Bronchus fibroblast of lung (primary cell): ENCODE results near the gene CANT1.

DNA sequence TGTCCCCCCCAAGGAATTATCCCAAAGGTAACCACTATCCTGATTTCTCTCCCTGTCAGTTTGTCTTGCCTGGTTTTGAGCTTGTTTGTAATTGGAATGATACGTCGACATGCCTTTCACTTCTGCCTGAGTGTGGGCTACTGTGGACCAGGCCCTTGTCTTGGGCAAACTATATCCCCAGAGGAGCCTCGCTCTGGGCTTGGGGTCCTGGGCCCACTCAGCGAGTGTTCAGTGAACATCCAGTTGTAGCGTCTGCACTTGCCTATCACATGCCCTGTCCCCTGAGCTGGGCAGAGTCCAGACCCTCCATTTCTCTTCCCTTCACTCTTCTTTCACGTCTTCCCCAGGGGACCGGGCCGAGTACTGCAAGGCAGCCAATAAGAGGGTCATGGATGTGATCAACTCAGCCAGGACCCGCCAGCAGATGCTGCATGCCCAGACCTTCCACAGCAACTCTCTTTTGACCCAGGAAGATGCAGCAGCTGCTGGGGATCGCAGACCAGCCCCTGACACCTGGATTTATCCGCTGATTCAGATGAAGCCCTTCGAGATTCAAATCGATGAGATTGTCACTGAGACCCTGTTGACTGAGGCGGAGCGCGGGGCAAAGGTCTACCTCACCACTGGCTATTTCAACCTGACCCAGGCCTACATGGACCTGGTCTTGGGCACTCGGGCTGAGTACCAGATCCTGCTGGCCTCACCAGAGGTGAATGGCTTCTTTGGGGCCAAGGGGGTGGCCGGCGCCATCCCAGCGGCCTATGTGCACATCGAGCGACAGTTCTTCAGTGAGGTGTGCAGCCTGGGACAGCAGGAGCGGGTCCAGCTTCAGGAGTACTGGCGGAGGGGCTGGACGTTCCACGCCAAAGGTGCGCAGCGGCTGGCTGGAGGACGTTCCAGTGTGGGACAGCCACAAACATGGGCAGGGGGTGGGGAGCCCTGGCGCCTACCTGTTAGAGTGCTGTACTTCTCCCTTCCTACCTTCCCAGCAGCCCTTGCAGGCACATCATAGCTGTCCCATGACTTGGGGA is 25.1 kb downstream of the PGS1 start:
- RAMPAGE, long total RNA, result no peak

GRCh38 chr17:78563590-78563882 is 13.7 kb downstream of the DNAH17 start:
- RAMPAGE, long total RNA, result no peak

- RAMPAGE, long total RNA, result no peak
Measured at GRCh38 chr17:78596772-78597238, 19.6 kb upstream of the DNAH17 start.

- RAMPAGE, long total RNA, result no peak
Measured at GRCh38 chr17:78613285-78613736, 36.1 kb upstream of the DNAH17 start.

- RAMPAGE, long total RNA, result no peak
Measured at GRCh38 chr17:78646668-78647602, 69.7 kb upstream of the DNAH17 start.

DNA sequence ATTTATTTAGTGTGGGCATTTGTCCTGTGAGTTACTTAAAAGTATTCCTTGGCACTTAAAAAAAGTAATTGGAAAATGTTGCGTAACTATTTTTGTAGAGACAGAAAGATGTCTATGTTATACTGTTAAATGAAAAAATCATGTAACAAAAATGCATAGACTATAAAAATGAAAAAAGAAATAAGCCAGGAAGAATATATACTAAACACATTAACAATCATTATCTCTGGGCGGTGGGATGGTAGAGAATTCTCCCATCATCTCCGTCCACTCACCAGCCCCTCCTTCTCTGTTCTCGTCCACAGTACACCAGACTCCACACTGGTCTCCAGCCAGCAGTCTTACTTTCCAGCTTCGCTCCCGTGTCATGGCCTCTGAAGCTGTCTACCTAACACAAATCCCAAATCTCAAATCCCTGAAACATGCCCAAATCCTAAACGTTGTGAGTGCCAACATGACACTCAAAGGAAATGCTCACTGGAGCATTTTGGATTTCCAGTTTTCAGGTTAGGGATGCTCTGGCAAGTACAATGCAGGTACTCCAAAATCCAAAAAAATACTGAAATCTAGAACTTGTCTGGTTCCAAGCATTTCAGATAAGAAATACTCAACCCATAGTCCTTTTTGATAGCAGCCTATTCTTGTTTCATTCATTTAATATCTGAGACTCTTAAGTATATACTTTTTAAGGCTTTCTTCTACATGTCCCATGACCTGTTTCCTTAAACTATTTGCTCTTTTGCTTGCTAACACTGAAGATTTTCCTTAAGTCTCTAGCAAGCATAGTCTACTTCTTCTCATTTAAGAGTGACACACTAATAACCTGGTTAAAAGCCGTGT is 38.8 kb downstream of the CYTH1 start:
- RAMPAGE, long total RNA, result no peak

DNA sequence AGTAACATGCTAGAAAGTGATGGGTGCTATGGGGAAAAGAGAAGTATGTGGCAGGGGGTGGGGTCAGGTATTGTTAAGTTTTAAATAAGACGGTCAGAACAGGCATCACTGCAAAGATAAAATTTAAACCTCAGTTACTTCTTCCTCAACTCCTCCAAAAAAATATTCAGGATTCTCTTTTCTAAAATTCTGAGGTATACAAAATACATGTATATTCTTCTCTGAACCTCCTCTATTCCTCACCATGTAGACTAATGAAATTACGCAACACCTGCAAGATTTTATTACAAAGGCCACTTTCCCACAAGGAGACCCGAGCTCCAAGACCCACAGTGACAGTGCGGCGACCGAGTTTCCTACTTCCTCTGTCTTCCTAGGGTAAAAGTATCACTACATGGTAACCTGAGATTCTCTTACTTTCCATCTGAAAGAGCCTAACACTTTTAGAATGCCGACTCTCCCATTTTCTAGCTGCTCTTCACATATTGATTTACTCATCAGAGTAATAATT is 35.9 kb downstream of the CYTH1 start:
- RAMPAGE, long total RNA, result no peak

DNA sequence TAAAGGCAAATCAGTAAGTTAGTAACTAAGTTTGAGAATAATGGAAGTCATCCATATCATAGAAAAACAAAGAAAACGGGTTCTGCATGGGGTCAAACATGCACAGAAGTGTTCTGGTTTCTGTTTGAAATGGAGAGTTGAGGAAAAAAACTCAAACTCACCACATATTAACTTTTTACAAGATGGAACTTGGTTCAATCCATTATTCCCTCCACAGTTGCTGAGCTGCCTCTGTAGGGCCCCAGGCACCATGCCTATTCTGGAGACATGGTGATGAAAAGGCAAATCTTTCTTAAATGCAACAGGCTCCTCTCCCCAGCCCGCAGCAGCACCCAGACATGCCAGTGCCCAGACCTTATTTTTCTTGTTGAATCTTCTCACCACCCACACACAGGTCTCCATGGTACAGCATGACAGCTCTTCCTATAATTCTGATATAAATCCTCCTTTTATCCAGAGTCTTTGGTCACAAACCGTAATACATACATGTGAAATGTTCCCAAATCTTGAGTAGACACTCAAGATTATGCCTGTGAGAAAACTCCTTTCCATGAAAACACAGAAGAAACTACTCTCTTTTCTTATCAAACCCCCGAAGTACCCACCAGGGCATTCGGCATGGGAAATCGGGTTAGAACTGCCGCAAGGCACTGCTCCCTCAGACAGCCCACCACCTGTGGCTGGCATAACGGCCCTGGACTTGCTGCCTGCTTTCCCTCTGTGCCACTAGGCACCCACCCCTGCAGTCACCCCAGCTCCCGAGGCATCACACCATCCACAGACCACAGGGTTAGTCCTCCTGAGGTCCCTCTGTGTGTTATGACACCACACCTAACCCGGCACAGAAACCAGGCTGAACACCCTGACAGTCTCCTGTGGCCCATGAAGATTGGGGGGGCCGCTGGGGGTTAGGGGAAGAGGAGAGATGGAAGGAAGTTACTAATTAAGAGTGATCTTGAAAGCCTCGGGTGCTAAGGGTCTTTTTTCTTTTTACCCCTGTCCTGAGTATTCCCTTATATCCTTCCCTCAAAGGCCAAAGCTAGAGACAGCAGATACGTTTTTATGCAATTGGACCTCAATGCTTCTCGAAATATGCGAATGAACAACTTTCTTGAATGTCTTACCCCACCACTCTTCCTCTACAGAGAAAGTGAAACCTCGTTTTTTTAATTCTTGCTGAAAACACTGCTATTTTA is 7.3 kb downstream of the CYTH1 start:
- RAMPAGE, long total RNA, result no peak

DNA sequence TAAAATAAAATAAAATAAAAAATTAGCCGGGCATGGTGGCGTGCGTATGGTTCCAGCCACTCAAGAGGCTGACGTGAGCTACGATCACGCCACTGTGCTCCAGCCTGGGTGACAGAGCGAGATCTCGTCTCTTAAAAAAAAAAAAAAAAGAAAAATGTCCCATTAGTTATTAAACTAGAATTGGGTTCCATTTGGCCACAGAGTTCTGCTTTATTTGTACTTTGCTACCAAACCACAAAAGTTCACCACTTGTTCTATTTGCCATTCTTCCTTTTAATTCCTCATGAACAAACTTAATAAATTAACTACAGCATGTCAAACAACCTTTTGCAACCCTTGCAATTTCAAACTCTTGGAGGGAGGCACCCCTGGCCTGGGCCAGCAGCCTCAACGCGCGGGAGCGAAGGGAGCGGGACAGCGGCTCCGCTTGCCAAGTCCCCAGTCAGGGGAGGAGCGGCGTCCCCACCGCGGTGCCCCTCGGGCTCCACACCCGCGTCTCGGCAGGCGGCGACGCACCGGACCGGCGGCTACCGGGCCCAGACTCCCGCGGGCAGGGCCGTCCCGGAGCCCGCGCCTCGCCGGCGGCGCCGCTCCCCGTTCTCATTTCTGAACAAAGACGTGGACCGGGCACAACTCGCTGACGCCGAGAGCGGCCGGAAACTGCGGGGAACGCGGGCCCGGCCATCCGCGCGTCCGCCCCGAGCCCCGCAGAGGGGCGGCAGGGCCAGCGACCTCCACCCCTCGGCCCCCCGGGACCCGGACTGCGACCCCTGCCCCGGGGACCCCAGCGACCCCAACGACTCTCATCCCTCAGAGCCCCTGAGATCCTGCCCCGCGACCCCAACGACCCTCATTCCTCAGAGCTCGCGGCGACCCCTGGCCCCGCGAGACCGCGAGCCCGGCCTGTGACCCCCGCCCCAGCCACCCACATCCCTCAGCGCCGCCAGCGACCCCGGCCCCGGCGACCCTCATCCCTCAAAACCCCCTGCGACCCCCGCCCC is 735 bp downstream of the CYTH1 start:
- RAMPAGE, long total RNA, result no peak

DNA sequence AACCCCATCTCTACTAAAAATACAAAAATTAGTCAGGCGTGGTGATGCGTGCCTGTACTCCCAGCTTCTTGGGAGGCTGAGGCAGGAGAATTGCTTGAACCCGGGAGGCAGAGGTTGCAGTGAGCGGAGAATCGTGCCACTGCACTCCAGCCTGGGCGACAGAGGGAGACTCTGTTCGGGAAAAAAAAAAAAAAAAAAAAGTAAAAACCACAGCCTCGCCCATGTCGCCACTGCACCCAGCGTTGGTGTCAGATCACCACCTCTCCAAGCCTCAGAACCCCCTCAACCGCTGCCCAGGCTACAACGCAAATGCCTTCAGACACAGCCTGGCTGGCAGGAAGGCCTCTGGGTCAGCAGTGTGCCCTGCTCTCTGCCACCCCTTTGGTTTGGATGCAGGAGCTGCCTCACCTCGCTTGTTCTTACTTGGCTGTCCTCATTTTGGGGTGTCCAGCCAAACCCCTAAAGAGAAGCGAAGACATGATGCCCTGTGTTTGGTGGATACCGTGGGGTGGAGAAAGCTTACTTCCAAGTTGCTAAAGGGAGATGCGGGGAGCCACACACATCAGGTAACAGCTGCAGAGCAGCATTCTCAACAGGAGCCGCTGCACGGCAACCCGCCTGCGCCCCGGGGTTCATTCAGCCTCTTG is 12.9 kb upstream of the CYTH1 start:
- RAMPAGE, long total RNA, result no peak

GRCh38 chr17:78825394-78825777 is 15.2 kb downstream of the USP36 start:
- RAMPAGE, long total RNA, result no peak

DNA sequence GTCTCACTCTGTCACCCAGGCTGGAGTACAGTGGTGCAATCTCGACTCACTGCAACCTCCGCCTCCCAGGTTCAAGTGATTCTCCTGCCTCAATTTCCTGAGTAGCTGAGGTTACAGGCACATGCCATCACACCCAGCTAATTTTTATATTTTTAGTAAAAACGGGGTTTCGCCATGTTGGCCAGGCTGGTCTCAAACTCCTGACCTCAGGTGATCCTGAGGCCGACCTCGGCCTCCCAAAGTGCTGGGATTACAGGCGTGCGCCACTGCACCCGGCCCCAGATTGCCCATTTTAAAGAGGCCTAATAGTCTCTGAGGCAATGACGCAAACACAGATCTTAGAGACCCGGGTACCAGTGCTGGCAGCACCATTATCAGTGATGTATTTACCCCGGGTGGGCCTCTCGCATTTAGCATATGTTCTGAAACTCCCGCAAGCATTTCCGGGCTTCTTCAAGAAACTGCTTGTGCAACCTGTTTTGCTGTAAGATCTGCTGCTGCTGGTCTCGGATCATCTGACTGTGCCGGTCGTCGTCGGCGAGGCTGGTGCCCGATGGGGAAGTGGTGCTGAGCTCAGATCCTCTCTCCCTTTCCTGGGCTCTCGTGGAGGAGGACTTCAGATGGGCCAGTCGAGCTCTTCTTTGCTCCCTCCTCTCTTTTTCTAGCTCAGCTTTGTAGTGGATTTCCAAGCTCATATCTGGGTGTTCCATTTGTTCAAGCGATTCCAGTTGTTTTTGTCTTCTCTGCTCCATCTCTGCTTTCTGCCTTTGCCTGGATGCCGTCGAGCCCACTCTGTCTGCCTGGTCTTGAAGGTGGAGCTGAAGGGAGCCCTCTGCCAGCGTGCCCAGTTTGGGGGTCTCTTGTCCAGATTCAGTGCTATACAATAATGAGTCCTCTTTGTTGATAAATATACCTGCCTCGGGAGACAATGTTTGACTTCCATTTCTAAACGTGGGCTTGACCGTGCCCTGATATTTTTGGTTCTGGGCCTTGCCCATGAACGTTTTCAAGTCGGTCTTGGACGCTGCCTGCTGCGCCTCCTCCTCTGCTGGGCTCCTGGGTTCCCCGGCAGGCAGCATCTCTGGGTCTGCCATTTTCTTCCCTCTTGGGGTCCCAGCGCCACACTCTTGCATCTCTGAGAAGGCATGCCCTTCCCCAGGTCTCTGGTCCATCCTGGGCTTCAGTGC is 12.4 kb downstream of the CEP295NL start:
- RAMPAGE, long total RNA, result no peak

DNA sequence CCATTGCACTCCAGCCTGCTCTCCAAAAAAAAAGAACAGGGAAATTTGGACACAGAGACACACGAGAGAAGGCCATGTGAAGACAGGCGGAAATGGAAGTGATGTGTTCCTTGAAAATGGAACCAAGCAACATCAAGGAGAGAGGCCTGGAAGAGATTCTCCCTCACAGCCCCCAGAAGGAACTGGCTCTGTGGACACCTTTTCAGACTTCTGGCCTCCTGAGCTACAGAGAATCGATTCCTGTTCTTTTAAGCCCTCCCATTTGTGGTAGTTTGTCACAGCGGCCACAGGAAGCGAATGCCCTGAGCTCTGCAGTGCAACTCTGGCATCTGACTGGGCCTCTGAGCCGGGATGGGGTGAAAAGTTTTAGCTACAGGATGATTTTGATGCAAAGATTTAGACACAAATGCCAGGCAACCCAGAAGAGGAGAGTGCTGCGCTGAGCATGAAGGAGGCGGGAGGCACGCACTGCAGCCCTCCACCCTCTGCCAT is 2.4 kb downstream of the TIMP2 start:
- RAMPAGE, long total RNA, result no peak

GRCh38 chr17:78971031-78971966 is 8.4 kb downstream of the LGALS3BP start:
- RAMPAGE, long total RNA, result no peak

DNA sequence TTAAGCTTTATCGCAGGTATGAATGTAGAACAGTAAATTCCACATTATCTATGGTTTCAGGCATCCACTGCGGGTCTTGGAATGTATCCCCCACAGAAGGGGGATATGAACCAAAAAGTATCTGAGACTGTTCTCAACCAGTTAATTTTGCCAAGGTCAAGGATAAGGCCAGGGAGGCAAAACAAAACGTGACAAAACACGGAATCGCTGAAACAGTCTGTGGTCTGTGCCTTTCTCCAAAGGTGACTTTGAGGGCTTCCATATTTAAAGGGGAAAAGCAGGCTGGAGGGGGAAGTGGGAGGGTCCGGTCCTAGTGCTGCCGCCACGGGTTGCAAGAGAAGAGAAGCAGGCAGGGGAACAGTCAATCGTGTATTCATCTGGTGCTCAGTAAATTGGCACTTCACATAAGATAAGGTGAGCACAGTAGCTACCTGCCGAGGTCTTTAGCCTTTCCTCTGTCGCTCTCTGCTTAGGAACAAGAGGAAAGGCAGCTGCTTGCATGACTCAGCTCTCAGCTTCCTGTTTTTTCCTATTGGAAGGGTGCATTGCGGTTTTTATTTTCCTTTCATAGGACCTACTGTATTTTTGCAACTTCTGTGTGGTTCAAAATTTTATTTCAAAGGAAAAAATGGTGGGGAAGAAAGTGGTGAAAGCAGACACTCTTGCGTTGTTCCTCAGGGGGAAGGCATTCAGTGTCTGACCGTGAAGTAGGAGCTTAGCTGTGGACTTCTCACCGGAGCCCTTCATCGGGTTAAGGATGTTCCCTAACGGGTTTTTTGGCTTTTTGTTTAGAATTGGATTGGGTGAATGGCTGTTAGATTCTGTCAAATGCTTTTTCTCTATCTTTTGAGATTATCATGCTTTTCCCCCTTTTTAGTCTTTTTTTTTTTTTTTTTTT is 7.0 kb upstream of the LGALS3BP start:
- RAMPAGE, long total RNA, result no peak

DNA sequence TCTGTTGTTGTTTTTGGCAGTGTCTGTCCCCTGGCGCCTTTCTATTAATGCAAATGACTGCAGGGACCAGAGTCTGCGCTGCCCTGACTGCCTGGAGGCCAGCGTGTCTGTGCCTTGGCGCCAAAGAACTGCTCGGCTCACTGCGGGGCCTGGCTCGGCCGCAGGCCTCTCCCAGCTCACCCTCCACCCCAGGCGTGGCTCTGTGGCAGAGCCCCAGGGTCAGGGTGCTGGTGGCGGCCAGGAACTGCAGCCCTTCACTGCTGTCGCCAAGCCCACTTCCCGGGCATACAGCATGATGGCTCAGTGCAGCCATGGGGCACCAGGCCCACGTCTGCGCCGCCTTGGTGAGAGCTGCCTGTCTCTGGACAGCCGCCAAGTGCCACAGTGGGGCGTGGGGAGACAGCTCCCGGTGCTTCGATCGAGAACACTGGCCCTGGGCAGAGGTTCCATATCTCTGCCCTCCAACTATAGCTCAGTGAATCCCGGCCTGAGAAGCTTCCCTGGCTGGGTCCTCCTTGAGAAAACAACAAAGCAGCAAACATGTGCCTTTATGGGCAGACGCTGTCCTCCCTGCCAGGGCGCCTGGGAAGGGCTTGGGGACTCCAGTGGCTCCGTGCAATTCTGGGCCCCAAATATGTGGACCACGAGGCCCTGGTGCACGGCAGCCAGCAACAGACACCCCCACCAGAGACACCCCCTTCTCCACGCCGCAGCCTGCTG is 11.1 kb downstream of the CANT1 start:
- RAMPAGE, long total RNA, result no peak

- RAMPAGE, long total RNA, result start-site peak on the minus strand at chr17:79009709-79009778, 59 and 50 reads in 2 replicates
Measured at GRCh38 chr17:79009237-79010159, at the start of gene CANT1. CANT1 (minus strand) TSS chr17:79009764.

GRCh38 chr17:79033808-79034592 is 10.0 kb downstream of the C1QTNF1 start:
- RAMPAGE, long total RNA, result no peak

DNA sequence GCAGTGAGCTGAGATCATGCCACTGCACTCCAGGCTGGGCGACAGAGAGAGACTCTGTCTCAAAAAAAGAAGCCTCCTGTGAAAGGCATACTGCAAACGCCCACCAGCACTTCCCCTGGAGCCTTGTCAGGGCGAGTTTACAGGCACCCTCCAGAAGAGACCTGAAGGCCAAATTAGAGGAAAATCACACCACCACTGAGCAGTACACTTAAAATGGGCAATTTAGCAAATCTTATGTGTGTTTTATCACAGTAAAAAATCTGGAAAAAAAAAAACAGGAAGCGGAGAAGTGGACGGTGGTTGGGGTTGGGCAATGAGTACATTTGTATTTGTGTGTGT is 16.0 kb upstream of the ENGASE start:
- RAMPAGE, long total RNA, result no peak

DNA sequence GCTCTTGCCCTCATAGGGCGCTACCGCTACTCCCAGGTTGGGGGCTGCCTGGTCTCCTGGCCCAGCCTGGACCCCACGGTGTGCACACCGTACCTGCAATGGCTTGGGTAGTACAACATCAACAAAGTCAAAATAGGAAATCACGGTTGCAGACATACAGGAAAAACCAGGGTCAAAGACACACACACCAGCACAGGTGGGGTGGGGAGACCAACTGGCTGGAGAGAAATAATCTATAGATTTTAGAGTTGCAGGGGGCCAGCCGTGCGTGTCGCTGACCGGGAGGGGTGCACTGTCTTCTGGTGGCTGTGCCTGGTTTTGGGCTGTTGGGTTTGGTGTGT is 17.6 kb downstream of the ENGASE start:
- RAMPAGE, long total RNA, result no peak